Measurements from ENCODE around the genes RABL6 and LCN12.

GRCh38 chr9:136773471-136774062 is 9.2 kb upstream of the LCN15 start:
- RRBS: no CpG with 5 or more reads among the region's 6 CpGs

- RRBS: under 1% methylated on average over 13 of the region's 39 CpGs
Observed at GRCh38 chr9:136790572-136791174, 471 bp upstream of the TMEM141 start.

- RRBS: 95% methylated on average over 6 of the region's 11 CpGs
Observed at GRCh38 chr9:136802966-136803649, 4.6 kb upstream of the RABL6 start.

GRCh38 chr9:136807125-136808474 is at the start of gene RABL6:
Gene RABL6 (plus strand): TSS chr9:136807948.
- RRBS: 3% methylated on average over 88 of the region's 154 CpGs

DNA sequence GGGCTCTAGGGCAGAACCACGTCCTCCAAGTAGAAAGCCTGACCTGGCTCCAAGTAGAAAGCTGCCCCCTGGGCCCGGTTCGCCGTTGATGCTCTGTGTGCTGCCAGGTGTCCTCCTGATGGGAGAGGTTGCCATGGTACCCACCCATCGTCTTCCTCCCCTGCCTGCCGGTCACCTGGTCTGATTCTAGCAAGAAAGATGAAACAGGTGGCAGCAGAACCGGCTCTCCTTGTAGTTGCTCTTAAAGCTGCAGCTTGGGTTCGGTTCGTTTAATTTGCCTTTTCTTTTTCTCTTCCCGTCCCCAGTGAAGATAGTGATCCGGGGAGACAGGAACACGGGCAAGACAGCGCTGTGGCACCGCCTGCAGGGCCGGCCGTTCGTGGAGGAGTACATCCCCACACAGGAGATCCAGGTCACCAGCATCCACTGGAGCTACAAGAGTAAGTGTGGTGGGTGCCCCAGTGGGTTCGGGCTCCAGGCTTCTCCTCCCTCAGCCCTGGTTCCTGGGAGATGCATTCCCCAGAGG is 15.5 kb downstream of the RABL6 start:
- RRBS: 83% methylated on average over 5 of the region's 18 CpGs

- RRBS: 58% methylated on average over 6 of the region's 21 CpGs
Observed at GRCh38 chr9:136840053-136840530, 2.2 kb upstream of the AJM1 start.

DNA sequence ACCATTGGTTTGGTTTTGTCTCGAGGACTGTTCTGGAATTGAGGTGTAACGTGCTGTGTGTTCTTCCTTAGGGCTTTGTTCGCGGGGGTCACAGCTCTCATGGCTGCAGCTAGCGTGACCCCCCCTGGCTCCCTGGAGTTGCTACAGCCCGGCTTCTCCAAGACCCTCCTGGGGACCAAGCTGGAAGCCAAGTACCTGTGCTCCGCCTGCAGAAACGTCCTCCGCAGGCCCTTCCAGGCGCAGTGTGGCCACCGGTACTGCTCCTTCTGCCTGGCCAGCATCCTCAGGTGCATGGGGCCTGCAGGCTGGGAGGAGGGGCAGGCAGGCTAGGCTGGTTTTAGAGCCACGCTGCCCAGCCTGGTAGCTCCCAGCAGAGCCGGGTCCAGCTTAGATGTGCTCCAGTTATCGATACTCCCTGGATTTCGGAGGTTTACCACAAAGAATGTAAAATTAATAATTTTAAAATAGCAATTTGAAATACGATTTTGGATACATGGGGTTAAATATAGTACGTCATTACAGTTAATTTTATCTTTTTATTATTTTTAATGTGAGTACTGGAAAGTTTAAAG is 12.4 kb downstream of the TRAF2 start:
- RRBS: 91% methylated on average over 4 of the region's 17 CpGs

DNA sequence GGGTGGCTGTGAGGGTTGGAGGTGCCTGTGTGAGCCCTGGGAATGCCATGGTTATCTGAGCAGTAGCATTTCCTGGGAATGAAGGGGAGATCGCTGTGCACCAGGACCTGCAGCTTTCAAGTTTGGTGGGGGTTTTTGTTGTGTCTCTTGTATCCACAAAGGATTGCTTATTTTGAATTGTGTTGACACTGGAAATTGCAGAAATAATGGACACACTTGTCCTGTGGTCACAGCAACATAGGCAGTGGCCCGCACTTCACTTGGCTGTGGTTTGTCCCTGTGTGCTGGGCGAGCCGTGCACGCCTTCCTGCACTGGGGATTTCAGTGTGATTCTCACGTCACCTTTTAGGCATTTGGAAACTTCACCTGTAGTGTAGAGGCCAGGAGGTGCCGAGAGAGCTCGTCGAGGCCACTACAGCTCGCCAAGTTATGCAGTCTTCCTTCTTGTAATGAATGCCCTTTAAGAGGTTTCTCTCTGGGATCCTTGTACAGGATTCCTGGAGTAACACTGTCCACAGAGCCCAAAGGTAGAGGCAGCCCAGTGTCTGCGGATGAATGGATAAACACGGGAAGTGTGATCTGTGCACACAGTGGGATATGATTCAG is 14.6 kb downstream of the TRAF2 start:
- RRBS: no CpG with 5 or more reads among the region's 12 CpGs

- RRBS: 84% methylated on average over 7 of the region's 49 CpGs
Observed at GRCh38 chr9:136939729-136940950, 4.4 kb downstream of the FBXW5 start.

DNA sequence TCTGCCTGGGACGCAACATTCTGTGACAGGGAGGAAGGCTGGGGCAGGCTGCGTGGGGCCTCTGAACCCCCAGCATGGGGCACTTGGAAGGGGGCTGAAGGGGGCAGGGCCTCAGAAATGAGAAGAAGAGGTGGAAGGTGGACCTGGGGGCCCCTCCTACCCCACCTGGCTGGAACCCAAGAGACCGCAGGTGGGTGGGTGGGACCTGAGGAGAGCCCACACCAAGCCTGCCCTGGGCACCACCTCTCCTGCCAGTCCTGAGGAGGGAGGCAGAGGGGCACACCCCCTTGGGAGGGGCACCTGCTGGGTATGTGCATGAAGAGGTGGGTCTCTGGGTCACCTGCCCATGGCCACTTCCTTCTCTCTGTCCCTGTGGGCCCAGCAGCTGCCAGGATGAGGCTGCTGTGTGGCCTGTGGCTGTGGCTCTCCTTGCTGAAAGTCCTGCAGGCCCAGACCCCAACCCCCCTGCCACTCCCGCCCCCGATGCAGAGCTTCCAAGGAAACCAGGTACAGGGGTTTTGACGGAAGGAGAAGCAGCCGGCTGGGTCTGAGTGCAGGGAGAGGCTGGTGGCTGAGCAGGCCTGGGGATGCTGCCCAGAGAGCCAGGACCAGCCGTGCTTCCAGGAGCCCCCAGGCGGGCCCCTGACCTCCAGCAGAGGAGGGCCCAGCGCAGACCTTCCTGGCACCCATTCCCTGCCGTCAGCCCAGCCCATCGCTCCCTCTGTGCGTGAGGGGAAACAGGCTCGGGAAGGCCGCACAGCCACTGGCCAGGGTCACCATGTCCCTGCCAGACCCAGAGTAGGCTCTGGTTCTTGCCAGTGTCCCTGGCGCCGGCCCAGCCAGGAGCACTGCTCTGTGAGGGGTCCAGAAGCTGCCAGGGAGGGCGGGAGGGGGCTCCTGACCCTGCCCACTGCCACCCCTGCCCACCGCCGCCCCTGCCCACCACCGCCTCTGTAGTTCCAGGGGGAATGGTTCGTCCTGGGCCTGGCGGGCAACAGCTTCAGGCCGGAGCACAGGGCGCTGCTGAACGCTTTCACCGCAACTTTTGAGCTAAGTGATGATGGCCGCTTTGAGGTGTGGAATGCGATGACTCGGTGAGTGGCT is at the start of gene LCN12:
Gene LCN12 (plus strand): TSS at position 339 of the 1,104 bp plus-strand sequence.
- RRBS: no CpG with 5 or more reads among the region's 30 CpGs

- RRBS: no CpG with 5 or more reads among the region's 15 CpGs
Observed at GRCh38 chr9:136961171-136961765, 9.2 kb downstream of the LCN12 start.

- RRBS: no CpG with 5 or more reads among the region's 15 CpGs
Observed at GRCh38 chr9:136975651-136976100, 1.6 kb upstream of the PTGDS start.

- RRBS: no CpG with 5 or more reads among the region's 11 CpGs
Observed at GRCh38 chr9:137032867-137033348, 1.0 kb upstream of the FUT7 start.

DNA sequence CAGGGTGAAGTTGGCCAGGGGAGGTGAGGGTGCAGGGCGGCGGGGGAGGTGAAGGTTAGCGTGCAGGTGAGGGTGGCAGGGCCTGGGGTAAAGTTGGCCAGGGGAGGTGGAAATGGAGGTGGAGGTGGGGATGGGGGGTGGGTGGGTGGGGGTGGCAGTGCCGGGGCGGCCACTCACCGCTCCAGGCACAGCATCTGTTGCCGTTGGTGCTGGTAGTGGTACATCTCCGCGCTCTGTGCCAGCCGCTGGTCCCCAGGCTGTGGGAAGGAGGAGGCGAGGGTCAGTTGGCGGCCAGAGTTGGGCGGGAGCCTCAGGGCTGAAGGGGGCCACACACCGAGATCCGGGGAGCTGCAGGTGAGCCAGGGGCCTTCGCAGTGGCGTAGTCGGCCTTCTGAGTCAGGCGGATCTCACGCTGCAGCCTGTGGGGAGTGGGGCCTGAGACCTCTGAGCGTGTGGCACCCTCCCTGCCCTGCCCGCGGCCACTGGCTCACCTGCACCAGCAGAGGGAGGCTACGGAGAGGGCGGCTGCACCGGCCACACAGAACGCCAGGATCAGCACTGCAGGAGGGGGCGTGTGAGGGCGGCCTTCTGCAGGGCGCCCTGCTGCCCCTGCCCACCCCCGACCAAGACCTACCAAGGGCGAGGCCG is 5.7 kb downstream of the NPDC1 start:
- RRBS: no CpG with 5 or more reads among the region's 33 CpGs

GRCh38 chr9:137048438-137049342 is 2.7 kb upstream of the NPDC1 start:
- RRBS: 30% methylated on average over 7 of the region's 67 CpGs

DNA sequence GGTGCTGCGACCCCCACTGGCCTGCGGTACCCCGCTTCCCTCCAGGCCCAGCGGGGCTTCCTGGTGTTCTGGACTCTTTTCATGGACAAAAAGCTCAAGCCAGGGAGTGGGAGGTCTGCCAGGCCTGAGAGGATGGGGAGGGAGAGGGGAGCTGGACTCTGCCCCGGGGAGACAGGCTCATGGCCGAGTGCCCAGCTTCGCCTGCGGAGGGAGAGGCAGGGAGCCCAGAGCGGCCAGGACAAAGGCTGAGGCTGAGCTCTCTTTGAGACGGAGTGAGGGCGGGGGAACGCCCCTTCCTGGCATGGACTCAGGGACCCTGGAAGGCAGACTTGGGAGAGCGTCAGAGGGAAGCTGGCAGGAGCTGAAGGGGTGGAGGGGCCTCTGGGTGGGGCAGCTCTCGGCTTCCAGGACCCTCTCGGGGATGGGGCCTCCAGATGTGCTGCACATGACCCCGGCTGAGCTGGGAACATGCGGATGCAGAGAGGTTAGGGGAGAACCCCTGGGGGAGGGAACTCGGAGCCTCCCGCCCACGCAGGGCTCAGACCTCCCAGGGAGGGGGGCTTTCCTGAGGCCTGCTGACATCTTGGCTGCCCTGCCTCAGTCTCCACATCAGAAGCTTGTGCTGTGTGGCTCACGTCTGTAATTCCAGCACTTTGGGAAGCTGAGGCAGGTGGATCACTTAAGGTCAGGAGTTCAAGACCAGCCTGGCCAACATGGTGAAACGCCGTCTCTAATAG is 1.9 kb upstream of the ENTPD2 start:
- RRBS: no CpG with 5 or more reads among the region's 23 CpGs

GRCh38 chr9:137082723-137083385 is 3.9 kb upstream of the MAN1B1 start:
- RRBS: 100% methylated on average over 1 of the region's 14 CpGs

GRCh38 chr9:137095624-137096519 is 9.1 kb downstream of the MAN1B1 start:
- RRBS: no CpG with 5 or more reads among the region's 31 CpGs

DNA sequence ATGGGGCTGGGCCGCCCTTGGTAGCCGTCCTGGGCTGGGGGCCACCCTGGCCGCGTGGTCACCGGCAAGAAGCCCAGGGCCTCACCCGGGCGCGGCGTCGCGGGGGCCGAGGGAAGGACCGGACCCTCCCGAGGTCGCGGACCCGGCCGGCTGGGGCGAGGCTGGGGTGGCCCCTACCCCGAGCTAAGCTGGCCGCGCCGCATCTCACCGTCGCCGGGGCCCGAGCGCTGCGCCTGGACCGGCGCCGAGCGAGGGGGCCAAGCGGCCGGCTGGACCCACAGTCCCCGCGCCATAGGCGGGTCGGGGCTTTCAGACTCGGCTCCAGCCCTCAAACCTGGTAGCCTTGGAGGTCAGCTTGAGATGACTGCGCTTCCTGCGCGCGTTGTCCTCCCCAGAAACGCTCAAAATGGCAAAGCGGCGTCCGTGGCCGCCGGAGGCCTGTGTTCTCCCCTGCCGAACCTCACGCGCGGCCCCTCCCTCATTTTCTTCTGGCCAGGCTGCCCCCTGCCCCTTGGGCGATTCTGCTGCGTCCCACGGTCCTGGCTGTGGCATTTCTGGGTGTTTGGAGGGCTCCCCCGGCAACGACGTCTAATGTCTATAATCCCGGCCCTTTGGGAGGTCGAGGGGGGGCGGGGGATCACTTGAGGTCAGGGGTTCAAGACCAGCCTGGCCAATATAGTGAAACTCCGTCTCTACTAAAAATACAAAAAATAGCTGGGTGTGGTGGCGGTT is 8.7 kb upstream of the GRIN1 start:
- RRBS: under 1% methylated on average over 6 of the region's 65 CpGs

- RRBS: no CpG with 5 or more reads among the region's 7 CpGs
Observed at GRCh38 chr9:137172807-137173140, 918 bp upstream of the TMEM210 start.